Measurements from ENCODE around the genes TBC1D1 and TLR10.

- PRO-cap = bidirectional peak, plus-strand start at chr4:37890836, minus-strand start at chr4:37890765; bidirectional peak, plus-strand start at chr4:37891115, minus-strand start at chr4:37891003
- RAMPAGE, long total RNA = no peak
Measured at GRCh38 chr4:37890399-37891249, at the start of gene TBC1D1. Gene TBC1D1, plus strand, starts transcription at chr4:37891084.

DNA sequence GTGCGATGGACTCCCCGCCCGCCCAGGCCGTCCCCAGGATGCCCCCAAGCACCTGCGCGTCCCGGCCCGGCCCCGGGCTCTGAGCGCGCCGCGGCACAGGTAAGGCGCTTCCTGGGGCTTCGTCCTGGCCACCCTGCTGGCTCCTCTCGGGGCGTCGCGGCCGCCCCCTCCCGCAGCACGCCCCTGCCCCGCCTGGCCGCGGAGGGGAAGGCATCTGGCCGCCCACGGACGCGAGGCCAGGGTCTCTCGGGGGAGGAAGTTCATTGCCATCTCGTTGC is 305 bp downstream of the TBC1D1 start:
- PRO-cap = bidirectional peak, plus-strand start at position 193 of the sequence, minus-strand start at position 81 of the sequence
- RAMPAGE, long total RNA = no peak

- PRO-cap = no peak
- RAMPAGE, long total RNA = no peak
Measured at GRCh38 chr4:38050419-38050928, 90.3 kb downstream of the PTTG2 start.

- PRO-cap = no peak
- RAMPAGE, long total RNA = no peak
Measured at GRCh38 chr4:38068019-38068631, 107.9 kb downstream of the PTTG2 start.

- PRO-cap = no peak
- RAMPAGE, long total RNA = no peak
Measured at GRCh38 chr4:38071984-38072560, 111.9 kb downstream of the PTTG2 start.

DNA sequence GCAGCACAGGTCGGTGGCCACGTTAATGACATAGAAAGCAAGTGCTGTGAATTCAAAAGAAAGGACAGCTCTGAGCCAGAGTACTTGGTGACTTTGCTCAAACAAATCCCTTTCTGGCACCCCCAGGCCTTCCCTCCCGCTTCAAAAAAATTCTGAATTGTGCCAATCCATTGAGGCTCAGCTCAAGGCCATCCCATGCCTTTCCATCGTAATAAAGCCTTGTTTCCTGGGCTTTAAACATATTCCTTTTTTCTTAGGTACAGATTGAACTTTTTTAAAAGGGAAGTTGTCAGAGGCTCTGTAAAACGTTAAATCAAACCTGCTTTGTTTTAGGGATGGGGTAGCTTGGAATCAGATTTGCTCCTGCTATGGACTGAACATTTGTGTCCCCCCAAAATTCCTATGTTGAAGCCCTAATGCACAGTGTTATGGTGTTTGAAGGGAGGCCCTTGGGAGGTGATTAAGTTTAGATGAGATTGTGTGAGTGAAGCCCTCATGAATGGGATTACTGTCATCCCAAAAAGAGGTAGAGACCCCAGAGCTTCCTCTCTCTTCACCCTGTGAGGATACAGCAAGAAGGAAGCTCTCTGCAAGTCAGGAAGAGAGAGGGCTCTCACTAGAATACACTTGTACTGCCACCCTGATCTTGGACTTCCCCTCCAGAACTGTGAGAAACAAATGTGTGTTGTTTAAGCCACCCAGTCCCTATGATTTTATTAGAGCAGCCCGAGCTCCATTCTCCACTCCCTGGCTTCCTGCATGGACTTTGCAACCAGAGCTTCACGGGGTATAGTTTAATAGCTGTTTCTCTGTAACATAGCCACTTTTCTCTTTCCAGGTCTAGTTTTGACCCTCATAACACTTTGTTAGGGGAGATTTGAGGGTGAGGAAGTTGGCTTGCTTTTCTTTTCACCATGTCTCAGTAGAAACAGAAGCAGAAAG is 118.1 kb downstream of the PTTG2 start:
- PRO-cap = no peak
- RAMPAGE, long total RNA = no peak

DNA sequence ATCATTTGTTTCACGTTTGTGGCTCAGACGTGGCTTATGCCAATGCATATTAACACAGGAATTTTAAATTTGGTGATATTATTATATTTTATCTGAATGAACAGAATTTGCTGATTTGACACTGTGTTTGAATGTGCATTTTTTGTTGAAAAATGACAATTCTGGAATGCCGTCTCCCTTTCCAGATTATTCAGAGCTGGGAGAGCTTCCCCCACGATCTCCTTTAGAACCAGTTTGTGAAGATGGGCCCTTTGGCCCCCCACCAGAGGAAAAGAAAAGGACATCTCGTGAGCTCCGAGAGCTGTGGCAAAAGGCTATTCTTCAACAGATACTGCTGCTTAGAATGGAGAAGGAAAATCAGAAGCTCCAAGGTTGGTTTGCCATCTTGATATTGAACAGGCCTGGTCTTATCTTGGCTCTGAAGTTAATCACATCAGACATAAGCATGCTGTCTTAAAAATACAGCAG is 129.6 kb downstream of the PTTG2 start:
- PRO-cap = no peak
- RAMPAGE, long total RNA = no peak

DNA sequence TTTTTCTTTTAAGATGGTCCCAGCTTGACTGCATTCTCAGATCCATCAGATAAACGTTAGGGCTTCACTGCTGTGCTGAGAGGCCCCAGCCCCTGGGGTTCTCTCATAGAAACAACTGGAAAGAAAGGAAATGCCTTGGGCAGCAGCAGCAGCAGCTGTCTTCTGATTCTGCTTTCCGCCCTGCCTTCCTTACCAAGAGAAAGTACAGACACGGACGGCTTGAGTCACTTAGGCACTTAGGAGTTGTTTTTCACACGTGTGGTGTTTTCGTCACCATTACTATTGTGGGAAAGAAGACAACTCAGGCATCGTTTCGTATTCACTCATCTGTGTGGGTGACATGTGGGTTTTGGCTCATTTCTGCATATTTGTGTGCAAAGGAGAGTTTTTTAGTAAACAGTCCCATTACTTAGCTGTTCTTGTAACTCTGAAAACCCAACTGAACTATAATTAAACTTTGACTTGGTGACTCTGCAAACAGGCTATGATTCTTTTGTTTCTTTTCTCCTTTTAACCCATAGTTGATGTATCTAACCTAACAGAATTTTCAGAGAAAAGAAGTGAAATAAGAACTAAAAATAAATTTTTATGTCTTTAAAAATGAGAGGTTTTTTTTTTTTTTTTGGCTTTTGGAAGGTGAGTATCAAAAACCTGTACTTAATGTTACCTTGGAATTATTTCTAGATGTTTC is 172.1 kb downstream of the PTTG2 start:
- PRO-cap = no peak
- RAMPAGE, long total RNA = no peak

DNA sequence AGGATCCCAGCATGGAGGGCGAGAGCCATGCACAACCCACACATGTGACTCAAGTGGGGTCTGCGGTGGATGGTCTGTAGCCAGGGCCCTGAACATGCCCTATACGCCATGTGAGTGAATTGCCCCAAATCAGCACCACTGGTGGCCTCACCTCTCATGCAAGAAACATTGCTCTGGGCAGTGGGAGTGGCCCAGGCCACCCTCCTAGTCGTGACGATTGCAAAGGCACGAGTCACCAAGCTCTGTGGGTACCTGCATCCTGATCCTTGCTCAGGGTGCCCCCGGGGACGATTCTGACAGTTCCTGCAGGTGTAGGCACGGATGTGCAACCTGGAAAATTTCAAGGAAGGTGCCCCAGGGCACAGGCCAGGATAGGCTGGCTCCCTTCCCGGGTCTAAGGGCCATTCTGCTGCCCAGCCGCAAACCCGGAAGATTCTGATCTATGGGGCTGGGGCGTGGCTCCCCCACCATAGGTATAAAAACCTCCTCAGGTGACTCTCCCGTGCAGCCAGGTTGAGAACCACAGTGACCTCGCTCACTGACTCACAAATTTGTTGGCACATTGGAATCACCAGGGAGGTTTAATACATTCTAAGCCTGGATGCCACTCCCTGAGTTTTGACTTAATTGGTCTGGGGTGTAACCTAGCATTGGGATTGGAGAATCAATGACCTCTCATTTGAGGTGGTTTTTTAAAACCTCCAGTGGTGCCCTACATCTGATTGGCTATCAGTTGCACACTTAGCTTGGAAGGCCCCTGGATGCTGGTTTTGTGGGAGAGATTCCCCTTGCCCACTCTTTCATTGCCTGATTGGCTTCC is 228.5 kb downstream of the PTTG2 start:
- PRO-cap = no peak
- RAMPAGE, long total RNA = no peak

- PRO-cap = no peak
- RAMPAGE, long total RNA = no peak
Measured at GRCh38 chr4:38312959-38313617, 350.9 kb upstream of the KLF3 start.

- PRO-cap = no peak
- RAMPAGE, long total RNA = no peak
Measured at GRCh38 chr4:38528889-38530278, 134.6 kb upstream of the KLF3 start.

- PRO-cap = no peak
- RAMPAGE, long total RNA = no peak
Measured at GRCh38 chr4:38620743-38621571, 43.0 kb upstream of the KLF3 start.

GRCh38 chr4:38692043-38692507 is 28.1 kb downstream of the KLF3 start:
- PRO-cap = no peak
- RAMPAGE, long total RNA = no peak

DNA sequence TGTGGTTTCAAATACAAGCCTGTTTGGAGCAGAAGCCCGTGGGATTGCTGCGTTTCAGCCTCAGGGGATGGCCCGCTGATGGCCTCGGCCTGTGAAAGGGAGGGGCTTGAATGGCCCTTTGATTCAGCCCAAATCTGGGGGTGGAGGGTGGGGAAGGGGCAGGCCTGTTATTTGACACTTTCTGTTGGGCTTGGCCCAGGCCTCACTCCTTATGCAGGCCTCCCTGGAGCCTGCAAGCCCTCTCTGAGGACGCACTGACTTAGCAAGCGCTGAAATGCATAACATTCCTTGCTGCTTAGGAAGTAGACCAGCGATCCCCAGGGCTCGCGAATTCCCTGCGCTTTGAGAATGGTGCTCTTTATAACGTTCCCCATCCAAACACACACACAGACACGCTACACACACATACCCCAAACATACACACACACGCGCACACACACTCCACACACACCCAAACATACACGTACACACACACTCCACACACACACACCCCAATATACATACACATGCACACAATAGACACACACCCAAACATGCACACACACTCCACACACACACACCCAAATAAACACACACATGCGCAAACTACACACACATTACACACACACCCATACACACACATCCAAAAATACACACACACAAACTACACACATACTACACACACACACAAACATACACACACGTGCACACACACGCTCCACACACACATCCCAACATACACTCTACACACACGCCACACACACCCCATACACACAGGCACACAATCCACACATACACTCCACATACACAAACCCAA is 29.6 kb downstream of the TLR10 start:
- PRO-cap = bidirectional peak, plus-strand start at position 279 of the sequence, minus-strand start at position 245 of the sequence
- RAMPAGE, long total RNA = no peak

DNA sequence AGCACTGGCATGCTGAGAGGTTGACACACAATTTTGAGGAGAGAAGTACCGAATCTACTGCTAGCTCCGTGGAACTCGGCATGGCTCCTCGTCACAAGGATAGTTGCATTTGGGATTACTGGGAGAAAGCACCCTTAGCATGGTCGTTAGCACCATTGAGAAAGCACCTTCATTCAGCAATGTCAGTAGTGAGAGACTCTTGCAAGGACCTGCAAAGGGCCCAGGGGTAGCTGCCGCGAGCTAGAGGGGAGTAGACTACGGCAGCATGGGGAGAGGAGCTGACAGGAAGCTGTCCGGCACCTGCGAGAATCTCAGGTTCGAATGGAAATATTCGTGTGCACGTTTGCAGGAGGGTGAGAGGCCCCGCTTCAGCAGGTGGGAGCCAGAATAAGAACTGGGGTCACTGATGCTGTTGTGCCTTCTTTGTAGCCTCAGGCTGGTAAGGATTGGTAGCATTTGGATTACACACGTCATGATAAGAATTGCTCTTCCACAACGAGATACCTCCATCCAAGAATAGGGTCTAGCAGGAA is 20.2 kb downstream of the TLR10 start:
- PRO-cap = no peak
- RAMPAGE, long total RNA = no peak

GRCh38 chr4:38782723-38783168 is at the start of gene TLR10:
Gene TLR10, minus strand, starts transcription at chr4:38782990.
- PRO-cap = no peak
- RAMPAGE, long total RNA = no peak

GRCh38 chr4:38949248-38949523 is 81.6 kb downstream of the FAM114A1 start:
- PRO-cap = no peak
- RAMPAGE, long total RNA = no peak

DNA sequence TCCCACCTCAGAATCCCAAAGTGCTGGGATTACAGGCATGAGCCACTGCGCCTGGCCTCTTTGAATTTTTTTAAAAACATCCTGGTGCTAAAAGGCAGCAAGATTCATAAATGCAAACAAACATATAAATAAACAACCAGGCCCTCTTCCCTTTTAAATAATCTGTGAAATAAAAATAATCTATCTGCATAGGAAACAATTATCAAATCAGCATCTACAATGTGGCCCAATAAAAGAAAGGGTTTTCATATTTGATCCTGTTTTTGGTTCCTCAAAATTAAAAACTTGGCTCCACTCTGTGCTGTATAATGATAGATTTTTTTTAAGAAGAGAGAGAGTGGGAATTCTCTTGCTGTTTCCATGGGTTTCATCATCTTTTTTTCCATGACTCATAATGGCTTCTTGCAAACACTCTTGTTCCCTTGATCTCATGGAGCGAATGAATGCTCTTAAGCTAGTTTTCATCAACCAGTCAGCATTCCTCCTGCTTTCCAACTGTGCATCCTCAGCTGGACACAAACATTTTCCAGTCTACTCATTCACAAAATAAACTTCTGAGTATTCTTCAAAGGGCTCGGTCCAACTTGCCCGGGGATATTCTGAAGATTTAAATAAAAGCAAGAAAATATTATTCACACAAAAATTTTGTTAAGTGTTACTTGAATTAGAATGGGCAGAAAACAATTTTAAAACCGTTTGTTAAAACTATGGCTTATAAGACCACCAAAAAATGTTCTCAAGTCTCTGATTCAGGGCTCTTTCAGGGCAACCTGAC is 65.0 kb downstream of the TMEM156 start:
- PRO-cap = no peak
- RAMPAGE, long total RNA = no peak

DNA sequence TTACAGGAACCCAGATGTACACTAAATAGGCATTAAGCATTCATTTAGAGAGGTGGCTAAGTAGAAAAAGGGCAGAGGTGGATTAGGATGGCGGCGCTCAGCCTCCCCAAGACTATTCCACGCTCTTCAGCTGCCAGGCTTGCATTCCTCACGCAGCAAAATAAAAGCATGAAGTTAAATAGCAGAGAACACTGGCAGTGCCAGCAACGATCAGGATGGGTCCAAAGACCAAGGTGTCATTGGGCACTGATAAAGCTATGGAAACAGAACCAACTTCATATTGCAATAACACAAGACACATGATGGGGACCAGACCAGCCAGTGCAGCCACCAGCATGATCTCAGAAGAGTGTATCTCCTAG is 42.0 kb downstream of the TMEM156 start:
- PRO-cap = no peak
- RAMPAGE, long total RNA = no peak

DNA sequence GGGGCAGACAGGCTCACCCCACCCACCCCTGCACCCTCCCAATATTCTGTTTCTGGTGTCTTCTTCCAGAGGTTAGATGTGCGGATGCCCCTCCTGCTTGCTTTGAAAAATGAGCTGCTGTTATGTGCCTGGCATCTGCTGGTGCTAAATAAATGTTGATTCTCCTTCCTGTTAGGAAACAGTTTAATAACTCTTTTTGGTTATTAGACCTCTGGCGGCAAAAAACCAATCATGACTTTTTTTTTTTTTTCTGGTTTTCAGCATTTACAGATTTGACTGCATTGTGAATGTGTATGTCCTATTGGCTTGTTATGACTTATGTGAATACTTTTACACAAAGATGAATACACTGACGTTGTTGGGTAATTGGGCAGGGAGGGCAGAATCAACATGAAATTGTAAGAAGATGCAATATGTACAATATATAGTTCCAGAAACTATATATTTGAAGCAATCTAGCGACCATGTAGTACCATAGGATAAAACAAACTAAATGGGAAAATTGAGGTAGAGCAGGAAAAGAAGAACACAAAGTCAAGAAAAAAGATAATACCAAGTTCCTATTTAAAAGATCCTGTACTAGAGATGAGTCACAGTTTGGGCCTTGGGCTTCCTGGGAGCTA is 13.7 kb upstream of the TMEM156 start:
- PRO-cap = no peak
- RAMPAGE, long total RNA = no peak

Measured in GM23338 (cell line).